Thoracic aorta (tissue), 1 donor: ENCODE measurements around a stretch of chr11.

DNA sequence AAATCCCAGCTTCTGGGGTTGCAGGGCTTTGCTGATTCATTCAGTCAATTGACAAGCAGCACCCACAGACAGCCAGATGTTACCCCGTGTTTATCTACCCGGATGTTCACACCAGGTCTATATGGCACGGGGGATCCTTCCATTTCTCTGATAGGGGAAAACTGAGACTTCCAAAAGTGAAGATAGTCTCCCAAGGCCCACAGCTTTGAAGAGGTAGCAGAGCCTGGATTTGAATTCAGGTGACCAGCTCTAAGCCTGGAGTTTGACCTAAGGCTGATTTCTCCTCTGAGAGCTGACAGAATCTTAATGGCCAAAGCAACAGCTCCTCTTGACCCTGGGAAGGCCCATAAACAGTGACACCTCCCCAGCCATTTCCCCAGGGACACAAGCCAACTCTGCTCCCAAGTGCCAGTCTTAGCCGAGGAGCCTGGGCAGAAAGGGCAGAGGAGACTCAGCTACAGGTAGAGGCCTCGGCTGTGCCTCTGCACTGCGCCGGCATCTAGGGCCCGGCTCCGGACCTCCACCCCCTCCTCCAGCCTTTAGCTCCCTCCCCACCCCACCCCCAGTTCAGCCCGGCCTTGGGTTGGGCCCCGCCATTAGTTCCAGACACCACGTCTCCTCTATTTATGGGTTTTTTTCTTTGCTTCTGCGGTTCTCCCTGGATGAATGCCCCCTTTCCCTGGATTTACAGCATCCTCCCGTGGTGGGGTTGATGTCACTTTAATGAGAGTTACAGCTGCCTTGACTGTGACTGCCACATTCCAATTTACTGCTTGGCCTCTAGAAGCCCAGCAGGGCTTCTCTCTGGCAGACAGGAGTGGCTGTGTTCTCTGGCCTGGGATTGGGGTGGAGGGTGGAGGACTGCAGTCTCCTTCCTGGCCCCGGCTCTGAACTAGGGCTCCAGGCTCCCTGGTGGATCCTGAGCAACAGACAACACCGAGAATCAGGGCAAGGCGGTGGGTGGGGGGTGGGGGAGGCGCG is 13.6 kb upstream of the OAF start:
- RAMPAGE, long total RNA: no peak

- RAMPAGE, long total RNA: no peak
These were observed 11.9 kb upstream of the OAF start for GRCh38 chr11:120198854-120199433.

GRCh38 chr11:120211949-120212597 is 1.2 kb downstream of the OAF start:
- RAMPAGE, long total RNA: no peak

- RAMPAGE, long total RNA: no peak
These were observed 13.5 kb downstream of the OAF start for GRCh38 chr11:120224353-120224776.

- RAMPAGE, long total RNA: no peak
These were observed 6.3 kb upstream of the POU2F3 start for GRCh38 chr11:120233641-120233993.

- RAMPAGE, long total RNA: no peak
These were observed 14.3 kb upstream of the TLCD5 start for GRCh38 chr11:120310557-120311363.

- RAMPAGE, long total RNA: no peak
These were observed 47.2 kb downstream of the ARHGEF12 start for GRCh38 chr11:120383456-120383861.

DNA sequence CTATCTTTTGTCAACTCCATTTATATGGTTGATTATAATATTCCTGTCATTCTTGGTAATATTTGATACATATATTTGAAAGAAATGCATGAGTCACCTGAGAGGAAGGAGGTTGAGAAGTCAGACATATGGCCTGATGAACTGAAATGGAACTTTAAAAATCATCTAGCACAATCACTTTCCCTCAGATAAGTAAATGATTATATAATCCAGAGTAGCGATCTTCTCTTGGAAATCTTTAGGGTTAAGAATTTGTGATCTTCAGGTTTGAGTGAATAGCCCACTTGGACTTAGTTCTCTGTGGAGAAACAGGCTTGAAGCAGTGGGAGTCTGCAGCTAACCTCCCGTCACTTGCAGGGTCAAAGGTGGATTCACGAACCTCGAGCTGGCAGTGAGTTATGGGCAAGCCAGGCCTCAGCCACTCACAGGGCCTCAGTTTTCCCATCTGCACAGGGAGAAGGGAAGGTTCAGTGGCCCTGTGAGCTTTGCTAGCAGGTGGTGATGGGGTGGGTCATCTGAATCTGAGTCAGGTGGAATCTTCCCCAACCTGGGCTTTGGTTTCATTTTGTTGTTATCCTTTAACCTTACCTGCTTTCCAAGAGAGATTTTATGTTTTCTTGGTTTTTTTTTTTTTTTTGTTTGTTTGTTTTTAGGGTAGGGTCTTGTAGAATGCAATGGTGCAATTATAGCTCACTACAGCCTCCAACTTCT is 86.7 kb upstream of the GRIK4 start:
- RAMPAGE, long total RNA: no peak

GRCh38 chr11:120427997-120428467 is 83.5 kb upstream of the GRIK4 start:
- RAMPAGE, long total RNA: no peak

- RAMPAGE, long total RNA: no peak
These were observed 69.9 kb upstream of the GRIK4 start for GRCh38 chr11:120441394-120442351.

GRCh38 chr11:120547631-120548323 is 36.2 kb downstream of the GRIK4 start:
- RAMPAGE, long total RNA: no peak

DNA sequence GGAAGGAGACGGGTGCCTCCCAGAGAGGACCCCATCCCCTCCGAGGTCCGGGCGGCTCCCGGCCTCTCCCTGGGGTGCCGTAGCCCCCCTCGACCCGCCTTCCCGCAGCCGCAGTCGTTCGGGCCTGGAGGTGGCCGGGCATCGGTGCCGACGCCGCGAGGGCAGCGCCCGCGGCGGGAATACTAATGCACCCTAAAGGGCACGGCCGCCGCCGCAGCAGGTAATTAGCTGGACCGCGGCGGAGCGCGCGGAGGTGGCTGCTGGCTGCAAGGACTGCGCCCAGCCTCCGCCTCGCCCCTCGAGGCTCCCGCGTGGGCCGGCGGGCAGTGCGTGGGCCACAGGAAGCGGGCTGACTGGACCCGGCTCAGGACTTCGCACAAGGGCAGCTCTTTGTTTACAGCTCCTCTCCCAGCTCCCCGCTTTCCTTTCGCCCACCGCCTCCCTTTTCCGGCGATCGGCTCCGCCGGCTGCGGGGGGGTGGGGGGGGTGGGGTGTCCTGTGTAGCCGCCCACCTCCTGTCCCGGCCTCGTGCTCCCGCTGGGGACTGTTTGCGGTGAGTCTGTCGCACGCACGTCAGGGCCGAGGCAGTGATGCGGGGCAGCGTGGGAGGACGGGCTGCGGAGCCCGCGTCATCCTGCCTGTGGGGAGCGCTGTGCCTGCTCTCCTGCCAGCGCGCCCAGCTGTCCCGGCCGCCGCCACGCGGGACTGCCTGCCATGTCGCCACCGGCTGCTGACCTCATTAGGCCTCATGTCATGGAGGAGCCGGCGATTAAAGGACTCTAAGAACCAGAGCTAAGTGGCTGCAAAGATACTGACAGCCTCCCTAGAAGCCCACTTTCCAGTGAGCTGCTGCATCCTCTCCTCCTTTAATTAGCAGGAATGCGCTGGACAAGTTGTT is 53.2 kb downstream of the GRIK4 start:
- RAMPAGE, long total RNA: no peak

GRCh38 chr11:120950857-120951264 is 73.0 kb upstream of the TBCEL start:
- RAMPAGE, long total RNA: no peak

GRCh38 chr11:121047348-121047807 is 23.5 kb downstream of the TBCEL start:
- RAMPAGE, long total RNA: no peak

- RAMPAGE, long total RNA: no peak
These were observed 810 bp upstream of the SC5D start for GRCh38 chr11:121291719-121292203.

DNA sequence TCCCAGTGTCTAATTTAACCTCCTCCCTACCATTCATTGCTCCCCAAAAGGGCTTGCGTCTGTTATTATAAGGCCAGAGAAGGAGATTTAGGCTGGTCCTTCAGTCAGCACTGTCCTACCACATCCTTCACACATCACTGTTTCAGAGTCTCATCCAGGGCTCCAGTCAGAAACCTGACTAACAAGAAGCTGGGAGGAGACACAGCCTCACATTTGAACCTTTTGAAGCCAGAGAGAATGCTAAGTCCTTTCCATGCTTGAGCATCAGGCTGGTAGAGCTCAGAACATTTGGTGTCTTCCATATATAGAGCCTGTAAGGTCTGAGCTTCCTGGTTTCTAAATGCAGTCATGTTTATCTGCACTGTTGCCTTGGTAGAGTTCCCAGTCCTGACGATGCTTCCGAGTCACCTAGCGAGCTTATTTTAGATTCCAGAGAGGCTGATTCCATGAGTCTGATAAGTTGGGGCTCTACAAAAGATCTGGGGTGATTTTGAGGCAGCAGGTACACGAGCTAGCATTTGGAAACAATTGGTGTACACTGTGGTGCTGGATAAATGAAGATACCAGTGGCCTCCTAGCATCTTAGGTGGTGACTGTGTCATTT is 68.4 kb upstream of the SORL1 start:
- RAMPAGE, long total RNA: no peak

DNA sequence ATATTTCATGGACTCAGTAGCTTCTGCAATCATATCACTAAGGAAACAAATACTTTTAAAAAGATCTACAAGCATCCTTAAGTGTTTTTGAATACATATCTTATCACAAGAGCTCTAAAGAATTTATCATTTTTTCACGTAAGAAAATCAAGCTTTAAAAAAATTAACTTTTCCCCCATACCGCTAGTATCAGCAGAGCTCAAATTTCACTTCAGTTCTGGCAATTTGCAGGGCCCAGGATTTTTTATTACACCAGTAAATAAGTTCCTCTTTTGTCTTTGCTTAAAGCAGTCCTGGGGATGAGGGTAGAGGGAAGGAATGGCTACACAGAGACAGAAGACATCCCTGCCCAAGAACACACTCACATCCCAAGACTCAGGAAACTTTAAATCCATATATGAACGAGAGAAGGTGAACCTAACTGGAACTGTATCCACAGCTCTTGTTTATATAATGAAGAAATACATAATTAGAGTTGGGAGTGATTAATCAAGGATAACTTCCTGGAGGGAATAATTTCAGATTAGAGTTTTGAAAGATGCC is 22.5 kb upstream of the SORL1 start:
- RAMPAGE, long total RNA: no peak

DNA sequence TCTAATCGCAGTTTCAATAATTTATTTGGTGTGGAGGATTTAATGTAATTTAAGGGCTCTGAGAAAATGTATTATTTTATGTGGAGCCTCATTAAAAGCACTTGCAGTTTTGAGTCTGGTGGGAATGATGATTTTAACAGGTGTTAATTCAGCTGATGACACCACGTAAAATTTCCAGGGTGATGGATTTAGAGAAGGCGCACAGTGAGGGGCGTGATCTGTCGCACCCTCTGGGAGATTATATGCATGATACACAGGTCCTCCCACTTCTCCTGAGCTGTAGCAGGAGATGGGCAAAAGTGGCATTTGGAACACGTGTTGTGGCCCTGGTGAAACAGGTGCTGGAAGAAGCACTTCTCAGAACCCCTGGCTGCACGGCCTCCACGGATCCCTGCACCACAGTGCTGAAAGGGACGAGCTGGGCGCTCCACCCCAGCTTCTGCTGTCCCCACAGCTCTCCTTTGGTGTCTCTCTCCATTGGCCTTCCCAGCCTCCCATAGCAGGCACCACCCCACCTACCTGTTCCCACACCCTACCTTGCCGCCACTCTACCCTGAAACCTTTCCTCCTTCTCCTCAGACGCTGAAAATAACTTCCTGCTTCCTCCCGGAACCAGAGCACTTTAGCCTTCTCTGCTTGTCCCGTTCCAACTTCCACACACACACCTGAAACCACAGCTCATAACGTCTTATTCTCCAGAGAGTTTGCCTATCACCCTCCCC is 6.9 kb upstream of the SORL1 start:
- RAMPAGE, long total RNA: no peak

DNA sequence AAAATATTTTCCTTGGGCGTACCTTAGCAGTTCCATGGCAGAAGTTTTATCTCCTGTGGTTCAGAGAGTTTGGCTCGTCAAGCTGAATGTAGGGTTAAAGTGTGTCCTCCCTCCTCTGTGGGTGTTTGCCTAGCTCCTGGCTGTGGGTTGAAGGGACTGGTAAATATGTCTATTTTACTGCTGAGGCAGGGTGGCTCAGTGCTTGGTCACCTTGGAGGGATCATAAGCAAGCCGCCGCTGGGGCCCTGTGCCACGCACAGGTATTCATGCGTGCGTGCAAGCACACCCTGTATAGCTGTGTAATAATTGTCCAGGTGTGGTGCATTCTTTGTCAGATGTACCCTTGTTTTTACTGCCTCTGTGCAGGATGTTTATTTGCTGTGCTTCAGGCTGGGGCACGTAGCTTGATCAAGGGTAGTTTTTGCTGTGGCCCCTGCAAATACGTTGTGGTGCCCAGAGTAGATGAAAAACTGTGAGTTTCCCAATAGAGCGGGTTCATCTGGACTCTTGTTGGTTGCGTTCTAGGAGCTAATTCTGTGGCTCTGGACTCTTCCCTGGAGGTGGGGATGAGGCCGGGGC is 768 bp upstream of the SORL1 start:
- RAMPAGE, long total RNA: no peak

DNA sequence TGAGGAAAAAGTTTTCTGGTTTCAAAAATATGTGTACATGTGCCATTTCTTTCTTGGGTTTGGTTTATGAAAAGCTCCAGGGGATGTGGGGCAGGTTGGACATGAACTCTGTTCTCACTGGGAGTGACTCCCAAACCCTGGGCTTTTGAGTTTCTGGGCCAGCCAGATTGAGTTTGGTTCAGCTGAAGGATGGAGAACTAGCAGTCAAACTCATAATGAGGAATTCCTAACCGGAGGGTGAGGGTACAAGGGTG is 2.2 kb downstream of the SORL1 start:
- RAMPAGE, long total RNA: no peak